Gallbladder (tissue), 1 donor: ENCODE data around the genes COPS7B and ALPG.

- PRO-cap = no peak
These were observed 1.3 kb upstream of the PDE6D start for GRCh38 chr2:231782322-231782934.

DNA sequence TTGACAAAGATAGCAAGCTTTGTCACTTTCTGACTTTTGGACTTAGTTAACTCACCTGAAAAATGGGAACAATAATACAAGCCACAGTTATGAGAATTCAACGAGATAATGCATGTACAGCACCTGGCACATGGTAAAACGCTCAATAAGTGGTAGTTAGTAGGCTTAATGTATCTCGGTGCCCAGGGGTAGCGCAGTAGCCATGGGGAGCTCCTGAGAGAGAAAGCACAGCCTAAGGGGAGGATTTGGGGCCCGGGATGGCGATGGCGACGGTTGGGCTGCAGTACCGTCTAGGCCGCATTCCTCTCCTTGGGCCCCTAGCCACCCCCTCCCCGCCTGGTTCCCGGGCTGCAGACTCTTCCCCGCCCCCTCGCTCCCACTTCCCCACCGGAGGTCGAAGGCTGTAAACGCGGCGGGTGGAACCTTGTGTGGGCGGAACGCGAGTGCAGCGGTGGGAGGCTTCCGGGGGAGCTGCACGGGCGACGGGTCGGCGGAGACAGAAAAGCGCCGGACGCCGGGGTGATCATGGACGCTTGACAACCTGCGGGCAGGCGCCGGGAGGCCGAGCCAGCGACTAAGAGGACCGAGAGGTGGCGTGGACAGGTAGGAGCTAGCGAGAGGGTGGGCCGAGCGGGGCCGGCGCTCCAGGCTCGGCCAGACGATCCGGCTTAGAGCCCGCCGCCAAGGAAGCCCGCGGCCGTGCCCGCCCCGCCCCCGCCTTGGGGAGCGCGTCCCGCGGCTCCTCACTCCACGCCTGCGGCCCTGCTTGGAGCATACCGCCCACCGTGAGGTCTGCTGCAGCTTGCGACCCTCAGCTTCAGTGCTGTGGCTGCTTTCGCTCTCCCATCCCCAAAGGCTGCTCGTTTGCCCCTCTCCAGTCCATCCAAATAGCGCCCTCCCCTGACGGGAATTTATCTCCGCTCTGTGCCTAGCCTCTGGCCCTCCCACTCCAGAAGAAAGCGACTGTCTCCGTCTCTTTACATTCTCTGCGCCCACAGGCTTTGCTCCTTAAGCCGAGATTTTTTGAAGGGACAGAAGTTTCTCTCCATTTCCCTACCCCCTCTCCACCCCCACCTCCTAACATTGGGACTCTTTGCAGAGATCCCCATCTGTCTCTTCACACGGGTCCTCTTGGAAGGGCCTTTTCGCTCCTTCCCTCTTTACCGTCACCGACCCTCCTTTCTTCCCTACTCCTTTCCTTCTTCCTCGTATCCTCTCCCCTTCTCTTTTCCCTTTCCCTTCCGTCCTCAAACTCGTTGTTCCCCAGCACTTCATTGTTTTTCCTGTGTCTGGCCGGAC is at the start of gene COPS7B:
TSS of gene COPS7B (plus strand) at position 510 of the 1,299 bp plus-strand sequence.
- PRO-cap = bidirectional peak, plus-strand start at position 510 of the sequence, minus-strand start at position 285 of the sequence

DNA sequence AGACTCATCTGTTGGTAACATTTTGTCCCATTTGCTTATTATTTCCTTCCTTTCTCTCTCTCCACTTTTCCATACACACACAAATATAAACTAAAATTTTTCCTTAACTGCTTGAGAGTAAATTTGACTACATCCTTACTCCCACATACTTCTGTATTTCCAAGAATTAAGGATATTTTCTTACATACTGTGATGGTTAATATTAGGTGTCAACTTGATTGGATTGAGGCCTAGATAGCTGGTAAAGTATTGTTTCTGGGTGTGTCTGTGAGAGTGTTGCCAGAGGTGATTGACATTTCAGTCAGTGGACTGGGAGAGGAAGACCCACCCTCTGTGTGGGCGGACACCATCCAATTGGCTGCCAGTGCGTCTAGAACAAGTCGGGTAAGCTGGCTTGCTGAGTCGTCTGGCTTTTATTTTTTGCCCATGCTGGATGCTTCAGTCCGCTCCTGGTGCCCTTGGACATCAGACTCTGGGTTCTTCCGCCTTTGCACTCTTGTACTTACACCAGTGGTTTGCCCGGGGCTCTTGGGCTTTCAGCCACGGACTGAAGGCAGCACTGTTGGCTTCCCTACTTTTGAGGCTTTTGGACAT is 24.2 kb downstream of the DIS3L2 start:
- PRO-cap = no peak

- PRO-cap = no peak
These were observed 172.3 kb downstream of the DIS3L2 start for GRCh38 chr2:232133881-232134229.

- PRO-cap = no peak
These were observed 46.3 kb upstream of the ALPP start for GRCh38 chr2:232332283-232332645.

GRCh38 chr2:232406553-232406999 is at the start of gene ALPG:
ALPG (plus strand) TSS chr2:232406844.
- PRO-cap = no peak

GRCh38 chr2:232432491-232433183 is 23.3 kb upstream of the ALPI start:
- PRO-cap = no peak

DNA sequence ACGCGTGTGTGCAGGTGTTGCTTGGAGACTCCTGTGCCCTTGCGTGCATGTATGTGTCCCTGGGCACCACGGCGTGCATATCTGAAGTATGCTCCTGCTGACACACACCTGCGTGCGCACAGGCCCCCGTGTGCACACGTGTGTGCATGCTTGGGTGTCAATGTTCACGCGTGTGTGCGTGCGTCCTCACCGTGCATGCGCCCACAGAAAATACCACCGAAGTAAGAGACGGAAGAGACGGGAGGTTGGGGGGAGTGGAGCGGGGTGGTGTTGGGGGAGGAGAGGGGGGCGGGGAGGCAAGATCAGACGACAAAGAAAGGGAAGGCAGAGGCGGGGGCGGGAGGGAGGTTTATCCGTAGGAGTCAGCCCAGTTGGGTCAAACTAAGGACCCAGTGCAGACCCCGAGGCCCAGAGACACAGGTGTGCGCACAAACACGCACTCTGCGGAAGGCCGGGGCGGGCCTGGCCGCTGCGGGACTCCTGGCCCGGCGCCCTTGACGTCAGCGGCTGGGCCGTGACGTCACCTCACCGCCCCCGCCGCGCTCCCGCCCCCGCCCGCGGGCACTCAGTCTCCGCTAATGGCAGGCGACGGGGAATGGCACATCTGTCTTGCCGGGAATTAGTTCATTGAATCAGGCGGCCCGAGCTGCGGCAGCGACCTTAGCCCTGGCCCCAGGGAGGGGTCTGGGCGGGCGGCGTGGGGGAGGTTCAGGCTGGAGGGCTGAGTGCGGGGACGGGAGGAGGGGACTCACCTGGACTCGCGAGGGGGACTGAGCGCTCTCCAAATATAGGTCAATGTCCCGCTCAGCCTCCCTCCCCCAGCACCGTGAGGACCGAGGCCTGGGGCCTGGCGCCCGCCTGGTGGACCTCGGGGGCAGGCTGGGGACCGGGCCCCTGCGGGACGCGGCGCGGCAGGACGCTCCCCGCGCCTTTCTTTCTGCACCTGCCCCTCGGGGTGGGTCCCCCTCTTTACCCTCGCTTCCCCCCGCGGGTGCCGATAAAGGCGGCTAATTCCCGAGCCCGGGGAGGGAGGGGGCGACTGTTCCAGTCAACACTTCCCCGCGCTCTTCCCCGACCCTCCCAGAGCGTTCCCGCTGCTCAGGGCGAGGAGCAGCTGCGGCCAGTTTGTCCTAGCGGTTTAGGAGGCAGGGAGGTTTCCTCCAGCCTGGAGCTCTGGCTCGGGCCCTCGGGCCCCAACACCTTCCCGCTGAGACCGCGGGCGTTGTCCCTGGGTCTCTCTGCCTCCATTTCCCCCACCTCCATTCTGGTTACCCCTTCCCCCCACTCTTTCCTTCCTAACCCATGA is 15.5 kb upstream of the ECEL1 start:
- PRO-cap = bidirectional peak, plus-strand start at position 578 of the sequence, minus-strand start at position 443 of the sequence

GRCh38 chr2:232524088-232524674 is 1.8 kb upstream of the CHRND start:
- PRO-cap = no peak

GRCh38 chr2:232792731-232793459 is 16.5 kb upstream of the KCNJ13 start:
- PRO-cap = no peak

DNA sequence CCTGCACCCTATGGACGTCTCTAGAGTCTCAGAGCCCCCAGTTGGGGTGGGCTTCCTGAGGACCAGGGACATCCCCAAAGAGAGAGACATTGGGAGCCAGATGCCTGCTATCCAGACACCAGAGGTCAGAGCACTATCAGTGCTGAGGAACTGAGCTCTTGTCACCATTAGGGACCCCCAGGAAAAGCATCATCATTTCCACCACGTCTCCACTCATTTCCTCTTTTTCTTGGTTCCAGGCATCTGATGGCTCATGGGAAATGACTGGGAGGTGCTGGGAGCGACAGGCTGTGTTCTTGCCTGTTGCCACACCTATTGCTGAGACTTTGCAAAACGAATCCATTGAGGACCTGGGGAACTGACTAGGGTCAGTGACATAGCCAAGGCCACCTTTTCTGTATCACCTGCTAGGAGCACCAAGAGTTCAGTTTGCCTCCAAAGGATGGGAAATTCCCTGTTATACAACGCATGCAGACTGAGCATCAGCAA is 9.5 kb downstream of the NEU2 start:
- PRO-cap = no peak

GRCh38 chr2:233051189-233052281 is 8.6 kb upstream of the INPP5D start:
- PRO-cap = unidirectional peak, plus-strand start at chr2:233051677

GRCh38 chr2:233063216-233063843 is 3.2 kb downstream of the INPP5D start:
- PRO-cap = unidirectional peak, minus-strand start at chr2:233063413

- PRO-cap = no peak
These were observed 32.3 kb downstream of the INPP5D start for GRCh38 chr2:233092313-233092897.

DNA sequence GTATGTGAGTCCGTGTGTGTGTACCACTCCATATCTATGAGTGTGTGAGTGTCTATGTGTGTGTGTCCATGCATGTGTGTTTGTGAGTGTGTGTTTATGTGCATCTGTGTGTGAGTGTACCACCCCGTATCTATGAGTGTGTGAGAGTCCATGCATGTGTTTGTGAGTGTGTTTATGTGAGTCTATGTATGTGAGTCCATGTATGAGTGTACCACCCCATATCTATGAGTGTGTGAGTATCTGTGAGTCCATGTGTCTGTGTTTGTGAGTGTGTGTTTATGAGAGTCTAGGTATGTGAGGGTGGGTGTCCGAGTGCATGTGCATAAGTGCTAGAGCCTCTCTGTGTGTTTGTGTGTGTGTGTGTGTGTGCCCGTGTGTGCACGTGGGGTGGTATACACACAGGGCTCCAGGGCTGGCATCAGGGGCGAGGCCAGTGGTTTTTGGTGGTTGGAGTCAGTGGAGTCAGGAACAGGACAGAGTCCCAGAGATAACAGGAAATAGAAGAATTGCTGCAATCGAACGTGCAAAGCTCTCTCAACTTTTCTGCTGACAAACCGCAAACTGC is 85.9 kb upstream of the ATG16L1 start:
- PRO-cap = no peak

- PRO-cap = no peak
These were observed 21.9 kb downstream of the SAG start for GRCh38 chr2:233329551-233329951.

DNA sequence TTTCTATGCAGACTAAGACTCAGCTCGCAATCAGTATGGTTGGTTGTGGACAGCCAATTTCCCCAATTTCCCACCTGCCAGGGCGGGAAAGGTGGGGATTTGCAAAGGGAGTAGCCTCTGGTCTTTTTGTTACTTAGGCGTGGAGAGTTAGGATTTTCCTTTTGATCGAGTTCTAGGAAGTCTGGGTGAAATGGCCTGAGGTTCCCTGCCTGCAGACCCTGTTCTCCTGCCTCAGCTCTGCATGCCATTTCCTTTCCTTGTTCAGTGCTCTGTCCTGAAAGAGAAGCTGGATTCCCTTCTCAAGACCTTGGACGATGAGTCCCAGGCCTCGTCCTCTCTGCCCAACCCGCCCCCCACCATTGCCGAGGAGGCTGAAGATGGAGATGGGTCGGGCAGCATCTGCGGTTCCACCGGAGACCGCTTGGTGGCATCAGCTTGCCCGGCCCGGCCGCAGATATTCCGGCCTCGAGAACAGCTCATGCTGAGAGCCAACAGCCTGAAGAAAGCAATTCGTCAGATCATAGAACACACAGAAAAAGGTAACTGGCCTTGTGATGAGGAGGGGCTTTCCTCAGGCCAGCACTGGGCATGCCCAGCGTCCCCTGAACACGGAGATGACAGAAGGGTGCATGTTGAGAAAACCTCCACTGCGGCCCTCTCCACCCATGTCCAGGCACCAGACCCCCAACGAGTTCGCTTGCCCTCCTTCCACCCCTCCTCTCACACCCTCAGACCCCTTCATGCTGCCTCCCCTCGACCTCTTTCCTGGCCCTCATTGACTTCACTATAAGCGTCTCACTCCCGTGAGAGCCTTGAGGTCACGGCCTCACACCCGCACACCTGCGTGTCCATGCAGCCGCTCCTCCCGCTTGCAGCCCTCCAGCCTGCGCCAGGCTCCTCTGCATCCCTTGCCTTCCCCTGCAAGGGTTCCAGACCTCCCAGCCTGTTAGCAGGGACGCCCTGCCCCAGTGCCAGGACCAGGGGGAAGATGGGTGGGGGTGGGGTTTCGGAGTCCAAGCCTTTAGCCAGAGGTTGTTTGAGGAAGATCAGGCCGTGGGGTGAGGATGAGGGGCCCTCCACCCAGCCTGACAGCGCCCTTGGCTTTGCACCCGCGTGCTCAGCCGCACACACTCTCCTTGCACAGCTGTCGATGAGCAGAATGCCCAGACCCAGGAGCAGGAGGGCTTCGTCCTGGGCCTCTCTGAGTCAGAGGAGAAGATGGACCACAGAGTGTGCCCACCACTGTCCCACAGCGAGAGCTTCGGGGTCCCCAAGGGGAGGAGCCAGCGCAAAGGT is 95.0 kb downstream of the DGKD start:
- PRO-cap = unidirectional peak, minus-strand start at position 455 of the sequence

DNA sequence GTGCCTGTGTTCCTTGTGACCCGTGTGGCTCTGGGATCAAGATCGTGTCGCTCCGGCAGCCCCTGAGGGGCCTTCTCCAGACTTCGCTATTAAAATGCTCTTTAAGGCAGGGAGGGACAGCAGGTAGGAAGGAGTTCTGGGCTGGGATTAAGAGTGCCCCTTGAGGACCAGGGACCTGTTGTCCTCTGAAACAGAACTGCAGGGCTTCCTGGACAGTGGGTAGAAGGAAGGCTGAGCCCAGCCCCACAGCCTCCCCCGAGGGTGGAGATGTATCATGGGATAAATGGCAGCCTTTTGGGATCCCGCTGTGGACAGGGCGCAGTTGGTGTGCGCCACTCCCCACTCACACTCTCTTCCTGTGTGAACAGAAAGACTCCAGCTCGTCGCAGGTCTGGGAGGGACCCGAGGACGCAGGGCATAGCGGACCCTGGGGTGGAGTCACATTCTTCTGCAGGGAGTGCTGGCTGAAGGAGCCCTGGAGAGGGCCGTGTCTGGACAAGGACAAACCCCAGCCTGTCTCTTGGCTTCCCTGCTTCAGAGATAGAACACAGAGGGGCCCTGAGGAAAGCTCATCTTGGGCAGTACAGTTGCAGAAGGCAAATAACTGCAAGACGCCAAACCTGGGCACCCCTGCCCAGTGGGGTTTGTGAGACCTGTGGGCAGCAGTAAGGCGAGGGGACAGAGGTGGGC is 102.1 kb downstream of the USP40 start:
- PRO-cap = bidirectional peak, plus-strand start at position 471 of the sequence, minus-strand start at position 358 of the sequence

GRCh38 chr2:233485533-233486163 is 80.9 kb downstream of the USP40 start:
- PRO-cap = no peak

DNA sequence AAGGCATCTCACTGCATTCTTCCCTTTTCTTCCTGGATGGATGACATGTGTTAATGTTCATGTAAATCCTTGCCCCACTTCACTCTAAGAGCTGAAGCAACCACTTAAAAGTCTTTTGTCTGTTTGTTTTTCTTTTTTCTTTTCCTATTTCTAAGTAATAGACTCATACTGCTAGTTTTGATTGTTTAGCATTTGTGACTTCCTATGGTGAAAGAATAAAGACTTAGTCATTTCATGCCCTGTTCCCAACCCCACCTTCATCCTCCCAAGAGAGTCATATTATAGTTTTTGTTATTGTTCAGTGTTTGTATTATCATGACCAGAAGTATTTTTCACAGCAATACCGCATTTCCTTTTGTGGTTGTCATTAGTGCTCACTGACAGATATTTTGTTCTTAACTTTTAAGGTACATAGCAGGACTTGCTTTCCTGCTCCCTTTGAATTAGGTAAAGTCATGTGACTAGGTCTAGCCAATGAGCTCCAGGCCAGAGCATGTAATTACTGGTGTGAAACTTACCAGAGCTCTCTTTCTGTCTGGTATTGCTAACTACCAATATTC is 18.1 kb upstream of the SPP2 start:
- PRO-cap = no peak